Endothelial cell (in vitro differentiated cells): ENCODE data around the gene HOXA13.

GRCh38 chr7:26212441-26213157, 11.1 kb downstream of the CBX3 start:
- PRO-cap = no peak

DNA sequence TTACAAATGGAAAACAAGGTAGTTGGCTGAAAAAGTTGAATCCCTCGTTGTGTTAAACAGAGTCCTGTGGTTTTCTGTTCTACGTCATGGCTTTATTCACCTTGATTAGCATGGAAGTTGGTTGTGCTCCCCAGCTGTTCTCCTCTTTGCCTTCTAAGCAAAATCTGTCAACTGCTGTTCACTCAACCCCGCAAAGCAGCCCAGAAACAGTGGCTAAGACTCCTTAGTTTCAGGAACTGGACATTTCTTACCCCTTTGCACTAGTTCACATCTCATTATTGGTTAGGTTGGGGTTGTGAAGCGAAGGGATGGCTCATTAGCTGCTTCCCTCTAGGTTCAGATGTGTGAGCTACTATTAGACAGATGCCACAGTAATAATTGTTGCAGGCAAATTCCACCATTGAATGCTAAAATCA, 129.1 kb downstream of the SNX10 start:
- PRO-cap = unidirectional peak, minus-strand start at position 189 of the sequence; unidirectional peak, minus-strand start at position 231 of the sequence

DNA sequence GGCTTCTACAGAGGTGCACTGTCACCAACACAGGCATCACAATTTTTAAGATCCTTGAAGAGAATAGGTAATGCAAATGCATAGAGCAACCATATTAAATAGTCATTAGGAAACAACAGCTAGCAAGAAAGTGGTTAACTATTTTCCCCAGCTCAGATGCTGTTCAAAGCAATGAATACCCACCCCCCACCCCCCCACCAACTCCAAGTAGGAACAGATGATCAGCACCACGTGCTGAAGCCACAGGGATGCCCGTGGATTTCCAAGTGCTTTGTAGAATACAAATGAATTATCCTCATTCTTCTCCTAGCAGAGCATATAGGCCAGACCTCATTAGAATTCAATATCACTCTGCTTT, 205.8 kb downstream of the SKAP2 start:
- PRO-cap = no peak

GRCh38 chr7:26857437-26858352, 6.7 kb downstream of the SKAP2 start:
- PRO-cap = no peak

DNA sequence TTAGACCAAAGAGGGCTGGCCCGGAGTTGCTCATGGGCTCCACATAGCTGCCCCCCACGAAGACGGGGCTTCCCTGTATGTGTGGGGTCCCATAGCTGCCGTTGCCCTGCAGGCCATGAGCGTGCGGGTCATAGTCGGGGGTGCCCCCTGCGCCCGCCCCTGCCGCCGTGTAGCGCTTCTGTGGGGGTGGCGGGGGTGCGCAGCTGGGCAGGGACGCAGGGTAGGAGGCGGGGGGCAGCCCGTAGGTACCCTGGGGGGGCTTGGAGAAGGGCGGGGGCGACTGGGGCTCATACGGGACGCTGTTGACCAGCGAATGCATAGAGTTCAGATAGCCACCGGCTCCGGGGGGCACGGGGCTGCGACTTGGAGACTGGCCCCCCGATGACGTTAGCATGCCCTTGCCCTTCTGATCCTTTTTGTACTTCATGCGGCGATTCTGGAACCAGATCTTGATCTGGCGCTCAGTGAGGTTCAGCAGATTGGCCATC, 5.7 kb upstream of the HOXA2 start:
- PRO-cap = no peak

GRCh38 chr7:27114987-27116181, 12.9 kb upstream of the HOXA2 start:
- PRO-cap = no peak

DNA sequence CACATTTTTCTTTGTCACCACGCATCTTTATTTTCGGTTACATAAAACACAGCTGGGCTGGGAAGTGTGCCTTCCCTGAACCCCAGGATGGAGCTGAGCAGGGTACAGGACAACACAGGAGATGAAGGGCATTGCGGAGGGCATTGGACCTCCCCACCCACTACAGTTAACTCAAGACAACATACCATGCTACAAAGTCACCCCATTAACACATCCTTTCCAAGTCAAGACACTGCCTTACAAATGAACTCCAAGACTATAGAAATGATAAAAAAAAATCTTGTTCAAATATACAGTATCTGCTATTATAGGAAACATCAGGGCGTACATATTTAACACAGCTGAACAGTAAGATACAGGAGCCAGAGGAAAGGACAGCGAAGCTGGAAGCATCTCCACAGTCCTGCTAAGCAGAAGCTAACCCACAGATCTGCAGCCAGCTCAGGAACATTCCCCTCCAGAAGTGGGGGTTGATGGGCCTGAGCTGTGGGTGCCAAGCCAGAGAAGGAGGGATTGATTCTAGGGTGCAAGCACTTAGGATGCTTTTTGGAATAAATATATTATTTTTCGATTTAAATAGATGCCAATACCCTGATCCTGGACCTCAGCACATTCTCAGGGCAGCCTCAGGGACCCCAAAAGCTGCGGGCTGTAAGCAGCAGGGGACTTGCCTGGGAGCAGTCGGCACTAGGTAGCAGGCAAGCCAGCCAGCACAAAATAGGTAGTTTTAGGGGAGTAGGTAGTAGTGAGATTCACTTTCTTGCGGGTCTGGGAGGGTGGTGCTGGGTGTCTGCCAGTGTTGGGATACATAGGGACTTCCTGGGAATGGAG, 1.5 kb upstream of the HOXA3 start:
- PRO-cap = no peak

DNA sequence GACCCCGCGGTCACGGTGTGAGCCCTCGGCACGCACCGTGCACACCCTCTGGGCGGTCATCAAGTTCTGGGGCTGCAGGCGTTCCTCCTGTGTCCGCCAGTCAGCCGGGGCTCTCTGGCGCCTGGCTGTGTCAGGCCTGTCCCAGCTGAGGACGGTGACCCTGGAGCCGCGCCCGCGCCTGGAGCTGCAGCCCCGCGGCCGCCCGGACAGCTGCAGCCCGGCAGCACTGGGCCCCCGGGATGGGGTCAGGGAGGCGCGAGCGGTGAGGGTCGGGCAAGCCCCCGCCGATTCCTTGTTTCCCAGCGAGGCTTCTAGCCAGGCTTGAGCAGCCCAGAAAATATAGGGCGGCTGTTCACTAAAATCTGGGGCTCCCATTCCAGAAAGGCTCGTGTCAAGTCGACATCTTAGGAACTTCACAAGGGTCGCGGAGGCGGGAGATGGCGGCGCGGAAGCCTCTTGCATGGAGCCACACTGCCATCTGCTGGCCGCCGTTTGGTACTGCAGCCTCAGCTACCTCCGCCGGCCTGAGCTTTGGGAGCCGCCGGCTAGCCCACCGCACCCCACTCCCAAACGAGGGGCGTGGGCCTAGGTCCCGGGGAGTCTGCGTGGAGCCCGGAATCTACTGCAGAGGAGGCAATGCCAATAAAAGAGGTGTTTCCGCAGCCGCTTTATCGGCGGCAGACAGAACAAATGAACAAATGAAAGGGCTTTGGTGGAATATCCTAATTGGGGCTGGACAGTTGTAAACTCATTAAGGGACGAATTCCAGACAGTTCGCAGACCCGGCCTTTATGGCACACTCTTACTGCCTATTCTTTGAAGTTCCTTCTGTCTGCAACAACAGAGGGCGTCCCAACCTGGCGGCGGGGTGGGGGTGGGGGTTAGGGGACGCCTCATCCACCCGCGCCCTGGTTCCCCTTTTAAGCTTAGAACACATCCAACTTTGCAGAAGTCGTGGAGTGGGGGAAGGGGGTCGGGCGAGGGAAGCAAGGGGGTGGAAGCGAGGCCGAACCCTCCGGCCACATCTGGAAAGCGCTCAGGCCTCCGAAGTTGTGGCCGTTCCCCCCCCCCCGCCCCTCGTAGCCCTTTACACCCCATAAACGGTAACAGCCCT, 4.3 kb downstream of the HOXA9 start:
- PRO-cap = no peak

- PRO-cap = no peak
Measured at GRCh38 chr7:27189204-27189776, 4.3 kb upstream of the HOXA11 start.

DNA sequence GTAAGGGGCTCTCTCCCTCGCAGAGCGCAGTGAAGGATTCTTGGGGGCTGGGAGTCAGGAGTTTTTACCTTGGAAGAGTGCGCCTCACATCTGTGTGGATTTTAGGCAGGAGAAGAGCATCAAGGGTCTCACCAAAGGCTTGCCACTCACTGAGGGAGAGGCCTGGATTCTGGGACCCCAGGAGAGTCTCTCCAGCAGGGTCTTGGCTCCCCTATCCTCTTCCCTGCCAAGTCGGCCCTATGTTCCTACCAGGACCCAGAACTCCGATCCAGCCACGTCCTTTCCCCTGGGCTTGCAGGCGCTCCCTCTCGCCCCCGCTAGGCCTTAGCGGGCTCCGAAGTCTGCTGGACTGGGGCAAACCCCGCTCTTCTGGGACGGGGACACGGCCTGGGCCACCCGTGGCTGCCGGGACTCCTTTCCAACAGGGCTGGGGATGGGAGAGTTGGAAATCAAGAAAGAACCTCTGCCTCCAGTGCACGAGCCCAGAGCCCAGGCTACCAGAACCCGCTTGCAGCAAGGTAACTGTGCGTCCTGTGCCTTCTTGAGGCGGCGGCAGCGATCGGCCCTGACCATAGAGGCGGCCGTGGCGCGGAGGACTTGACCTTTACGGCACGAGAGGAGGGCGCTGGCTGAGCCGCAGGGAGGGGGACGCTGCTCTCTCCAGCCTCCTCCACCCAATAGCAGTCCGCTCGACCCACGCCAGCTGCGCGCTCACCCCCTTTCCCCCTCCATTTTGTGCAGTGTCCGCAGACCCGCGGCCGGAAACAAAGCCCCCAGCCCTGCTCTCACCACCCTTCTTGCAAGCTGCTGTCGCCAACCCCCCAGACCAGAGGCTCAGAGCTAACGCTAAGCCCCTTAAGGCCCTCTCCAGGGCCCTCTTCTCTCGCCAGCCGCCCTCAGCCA, 6.9 kb upstream of the HOXA11 start:
- PRO-cap = no peak

GRCh38 chr7:27193931-27194184, 6.0 kb downstream of the HOXA13 start:
- PRO-cap = no peak

GRCh38 chr7:27200011-27200748, at the start of gene HOXA13:
Gene HOXA13, minus strand, starts transcription at chr7:27200091.
- PRO-cap = no peak

DNA sequence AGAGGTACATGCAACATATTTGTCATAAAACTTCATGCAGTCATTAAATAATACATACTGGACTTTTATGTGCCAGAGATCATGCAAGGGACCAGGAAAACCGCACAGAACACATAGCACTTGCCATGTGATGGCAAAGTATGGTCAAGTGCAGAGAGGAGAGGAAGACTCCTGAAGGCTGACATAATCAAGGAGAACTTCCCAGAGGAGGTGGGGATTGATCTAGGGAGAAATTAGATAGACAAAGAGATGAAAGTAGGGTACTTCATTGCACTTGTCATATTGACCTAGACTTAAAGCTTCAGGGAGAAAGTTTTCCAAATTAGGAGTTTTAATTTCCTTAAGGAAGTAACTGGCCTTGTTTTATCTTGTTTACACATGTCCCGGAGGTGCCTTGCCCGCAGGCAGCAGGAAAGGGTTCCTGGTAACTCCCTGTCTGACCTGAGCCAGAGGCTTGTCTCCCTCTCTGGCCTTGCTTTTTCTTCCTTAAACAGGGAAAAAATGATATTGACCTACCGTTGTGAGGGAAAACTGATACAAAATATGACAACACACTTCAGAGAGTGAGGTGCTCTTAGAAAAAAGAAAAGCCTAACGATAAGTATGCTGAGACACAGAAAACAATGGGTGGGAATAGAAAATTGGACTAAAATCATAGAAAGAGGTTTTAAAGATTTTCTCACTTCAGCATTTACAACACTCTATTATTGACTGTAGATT, 181.6 kb downstream of the EVX1 start:
- PRO-cap = no peak

DNA sequence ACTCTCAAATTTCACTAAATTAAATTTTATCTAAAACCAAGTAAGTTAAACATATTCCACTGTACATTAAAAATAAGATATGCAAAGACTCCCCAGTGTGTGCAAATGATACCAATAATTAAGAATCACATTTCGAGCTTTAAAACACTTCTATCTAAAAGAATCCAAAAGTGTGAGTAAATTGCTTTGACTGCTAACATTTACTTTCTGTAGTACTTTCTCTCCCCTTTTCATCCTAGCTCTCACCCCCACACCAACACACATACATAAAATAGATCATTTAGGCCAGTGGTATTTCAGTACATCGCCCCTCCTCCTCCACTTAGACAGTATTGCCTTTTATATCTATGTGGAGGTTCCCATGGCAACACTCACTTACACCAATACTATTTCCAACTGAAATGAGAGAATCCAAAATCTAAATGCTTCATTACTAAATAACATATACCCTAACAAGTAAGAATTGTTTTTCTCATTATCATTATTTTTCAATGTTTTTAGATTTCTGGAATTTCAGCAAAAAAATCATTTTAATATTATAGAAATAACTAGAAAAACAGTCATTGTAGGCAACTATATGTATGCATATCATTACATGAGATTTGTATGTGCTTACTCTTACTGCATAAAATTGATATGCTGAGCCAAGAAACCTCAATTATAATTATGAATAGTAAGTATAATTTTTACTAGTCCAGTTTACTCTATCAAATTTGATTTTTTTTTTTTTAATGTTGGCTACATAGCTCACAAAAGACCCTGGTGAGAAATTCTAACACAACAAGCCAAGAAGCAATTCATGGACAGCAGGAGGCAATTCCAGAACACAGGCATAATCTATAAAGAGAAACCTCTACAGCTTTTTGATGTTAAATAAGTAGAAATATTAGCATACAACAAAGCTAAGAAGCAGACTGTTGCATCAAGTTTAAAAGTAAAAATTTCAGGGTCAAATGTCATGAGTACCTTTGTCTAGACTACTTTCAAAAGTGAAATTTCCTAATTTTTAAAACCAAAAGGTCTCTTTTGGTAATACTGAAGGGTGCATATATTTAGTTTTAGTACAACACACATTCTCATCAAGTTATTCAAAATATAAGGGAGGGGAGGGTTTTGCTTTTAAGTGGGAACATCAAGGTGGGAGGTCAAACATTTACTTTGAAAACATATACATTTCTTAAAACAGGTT, 58.6 kb downstream of the HIBADH start:
- PRO-cap = bidirectional peak, plus-strand start at position 365 of the sequence, minus-strand start at position 268 of the sequence

DNA sequence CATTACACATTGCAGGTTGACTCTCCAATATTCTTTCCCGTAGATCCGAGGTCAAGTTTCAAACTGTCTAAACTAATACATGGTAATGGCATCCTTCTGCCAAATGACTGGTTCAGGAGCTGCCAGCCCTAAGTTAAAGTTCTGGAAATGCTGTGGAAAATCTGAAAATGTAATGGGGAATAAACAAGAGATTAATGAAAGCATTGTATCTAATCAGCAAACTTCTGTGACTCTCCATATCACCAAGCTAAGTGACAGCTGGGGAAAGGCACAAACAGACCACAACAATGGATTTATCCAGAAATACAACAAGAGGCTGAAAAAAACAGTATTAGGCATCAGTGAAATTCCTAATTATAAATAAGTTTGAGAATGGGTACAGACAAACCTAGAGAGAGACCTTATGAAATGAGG, 5.8 kb downstream of the HIBADH start:
- PRO-cap = no peak

- PRO-cap = bidirectional peak, plus-strand start at chr7:27884206, minus-strand start at chr7:27883857
Measured at GRCh38 chr7:27883703-27884426, 143.9 kb downstream of the TAX1BP1 start.

DNA sequence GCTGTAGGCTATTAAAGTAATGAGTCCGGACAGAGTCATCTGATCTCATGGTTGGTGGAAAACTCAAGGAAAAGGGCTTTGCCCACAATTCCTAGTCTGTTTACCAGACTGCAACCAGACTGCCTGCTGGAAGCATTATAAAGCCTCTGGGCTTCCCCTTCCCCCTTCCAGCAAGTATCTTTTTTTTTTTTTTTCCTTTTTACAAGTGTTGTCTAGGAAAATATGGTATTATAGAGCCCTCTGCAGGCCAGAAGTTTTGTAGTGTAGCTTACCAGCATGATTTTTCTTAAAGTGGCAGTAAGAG, 181.1 kb downstream of the TAX1BP1 start:
- PRO-cap = no peak

- PRO-cap = no peak
Measured at GRCh38 chr7:27972232-27972863, 208.2 kb downstream of the JAZF1 start.

- PRO-cap = no peak
Measured at GRCh38 chr7:28144960-28145485, 35.6 kb downstream of the JAZF1 start.

GRCh38 chr7:28149732-28150413, 30.7 kb downstream of the JAZF1 start:
- PRO-cap = no peak